NALM6 (cell line): Measurements from ENCODE around the gene PRKCB.

- PRO-cap, result bidirectional peak, plus-strand start at chr16:22437028, minus-strand start at chr16:22437183; bidirectional peak, plus-strand start at chr16:22437583, minus-strand start at chr16:22437478
Observed at GRCh38 chr16:22436795-22437774, 62.7 kb upstream of the CDR2 start.

GRCh38 chr16:23139829-23140621, 9.2 kb downstream of the USP31 start:
- PRO-cap, result no peak

DNA sequence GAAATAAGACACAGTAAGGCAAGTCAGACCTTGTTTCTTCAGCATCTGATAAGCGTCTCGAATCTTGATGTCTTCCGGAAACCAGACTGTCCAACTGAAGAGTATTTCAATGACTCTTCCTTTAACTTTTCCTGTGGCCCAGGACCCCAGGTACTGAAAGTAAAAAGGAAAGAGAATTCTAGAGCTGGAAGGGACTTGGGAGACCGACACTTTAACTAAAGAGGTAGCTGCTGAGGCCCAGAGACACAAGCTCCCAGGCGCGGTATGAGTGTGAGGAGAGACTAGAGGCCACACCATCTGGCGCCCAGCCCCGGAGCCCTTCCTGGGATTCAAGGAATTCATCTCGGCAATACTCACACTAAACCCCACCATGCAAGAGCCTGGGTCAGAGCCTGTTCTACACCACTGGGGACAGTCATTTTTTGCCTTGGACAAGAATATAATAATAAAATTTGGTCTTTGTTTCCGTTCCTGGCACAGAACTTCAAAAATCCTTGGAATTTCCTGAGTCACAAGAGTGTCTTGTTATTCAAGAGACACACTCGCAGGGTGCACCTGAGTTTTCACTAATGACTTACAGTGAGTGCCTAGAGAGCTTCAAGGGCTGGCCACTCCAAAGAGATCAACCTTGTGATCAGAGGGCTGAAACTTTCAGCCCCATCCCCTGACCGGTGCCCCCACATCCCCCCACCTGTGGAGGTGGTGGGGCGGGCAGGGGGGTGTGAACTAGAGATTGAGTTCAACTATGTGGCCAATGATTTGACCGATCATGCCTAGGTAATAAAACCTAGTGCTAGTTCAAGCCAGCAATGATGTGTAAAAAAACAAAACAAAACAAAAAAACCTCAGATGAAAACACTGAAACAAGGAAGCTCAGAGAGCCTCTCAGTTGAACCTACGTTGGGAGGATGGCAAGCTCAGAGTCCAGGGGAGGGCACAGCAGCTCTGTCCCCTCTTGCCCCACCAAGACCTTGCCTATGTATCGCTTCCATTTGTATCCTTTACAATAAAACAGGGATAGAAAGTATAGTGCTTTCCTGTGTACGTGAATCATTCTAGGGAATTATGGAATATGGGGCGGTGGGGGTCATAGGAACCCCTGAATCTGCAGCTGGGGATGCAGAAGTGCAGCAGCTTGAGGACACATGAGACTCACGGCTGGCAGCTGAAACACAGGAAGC, 18.3 kb downstream of the GGA2 start:
- PRO-cap, result no peak

DNA sequence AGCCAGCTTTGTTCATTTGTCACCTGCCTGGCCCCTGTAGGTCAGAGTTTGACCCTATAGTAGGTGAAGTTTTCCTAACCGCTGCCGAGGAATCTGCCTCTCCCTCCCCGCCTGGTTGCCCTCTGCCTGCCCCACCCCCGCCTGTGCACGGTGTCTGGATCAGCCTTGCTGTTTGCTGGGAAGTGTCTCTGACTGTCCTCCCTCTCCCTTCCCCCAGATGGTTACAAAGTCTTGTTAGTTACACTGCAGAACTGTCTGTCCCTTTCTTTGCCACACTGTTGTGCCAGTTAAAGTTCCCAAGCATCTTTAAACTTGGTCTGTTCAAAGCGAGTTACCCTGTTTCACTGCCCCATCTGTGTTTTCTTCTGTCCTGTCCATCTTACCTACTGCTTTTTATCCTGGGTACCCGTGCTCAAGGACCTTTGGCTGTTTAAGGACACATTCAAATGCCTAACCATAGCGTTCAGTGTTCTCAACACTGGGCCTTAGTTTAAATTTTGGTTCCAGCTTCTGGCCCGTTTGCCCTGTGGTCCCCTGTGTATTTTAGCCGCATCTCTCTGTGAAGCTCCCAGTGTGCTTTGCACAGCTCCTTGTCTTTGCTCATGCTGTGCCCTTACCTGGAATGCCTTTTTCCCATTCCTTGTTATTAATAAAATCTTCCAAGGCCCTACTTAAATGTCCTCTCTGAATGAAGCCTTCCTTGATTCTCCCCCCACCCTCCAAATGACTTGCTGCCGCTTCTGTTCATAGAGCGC, 5.9 kb downstream of the UBFD1 start:
- PRO-cap, result no peak

- PRO-cap, result no peak
Observed at GRCh38 chr16:23634929-23635530, 6.1 kb downstream of the PALB2 start.

DNA sequence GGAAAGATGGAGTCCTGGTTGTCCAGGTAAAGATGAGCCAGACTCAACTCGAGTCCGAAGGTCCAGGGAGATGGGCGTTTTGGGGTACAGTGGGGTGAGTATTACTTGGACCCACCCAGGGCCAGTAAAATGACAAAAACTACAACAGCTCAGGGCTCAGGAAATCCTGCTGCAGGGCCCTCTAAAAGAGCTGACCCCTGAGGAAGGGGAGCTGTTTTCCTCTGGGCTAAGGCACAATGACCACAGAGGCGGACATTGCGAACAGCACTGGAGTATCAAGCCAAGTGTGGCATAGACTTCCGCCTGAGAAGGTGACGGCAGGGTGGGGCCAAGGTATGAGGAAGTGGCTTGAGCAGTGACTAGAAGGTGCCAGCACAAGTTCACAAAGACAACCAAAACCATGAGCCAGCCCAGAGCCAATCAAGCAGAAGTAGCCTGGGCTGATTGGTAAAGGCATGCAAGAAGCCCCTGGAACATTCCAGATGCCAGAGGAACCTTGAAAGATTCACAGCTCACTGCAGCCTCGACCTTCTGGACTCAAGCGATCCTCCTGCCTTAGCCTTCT, 14.0 kb downstream of the ERN2 start:
- PRO-cap, result no peak

GRCh38 chr16:23835297-23836402, at the start of gene PRKCB:
Gene PRKCB (plus strand): TSS chr16:23835983.
- PRO-cap, result no peak

DNA sequence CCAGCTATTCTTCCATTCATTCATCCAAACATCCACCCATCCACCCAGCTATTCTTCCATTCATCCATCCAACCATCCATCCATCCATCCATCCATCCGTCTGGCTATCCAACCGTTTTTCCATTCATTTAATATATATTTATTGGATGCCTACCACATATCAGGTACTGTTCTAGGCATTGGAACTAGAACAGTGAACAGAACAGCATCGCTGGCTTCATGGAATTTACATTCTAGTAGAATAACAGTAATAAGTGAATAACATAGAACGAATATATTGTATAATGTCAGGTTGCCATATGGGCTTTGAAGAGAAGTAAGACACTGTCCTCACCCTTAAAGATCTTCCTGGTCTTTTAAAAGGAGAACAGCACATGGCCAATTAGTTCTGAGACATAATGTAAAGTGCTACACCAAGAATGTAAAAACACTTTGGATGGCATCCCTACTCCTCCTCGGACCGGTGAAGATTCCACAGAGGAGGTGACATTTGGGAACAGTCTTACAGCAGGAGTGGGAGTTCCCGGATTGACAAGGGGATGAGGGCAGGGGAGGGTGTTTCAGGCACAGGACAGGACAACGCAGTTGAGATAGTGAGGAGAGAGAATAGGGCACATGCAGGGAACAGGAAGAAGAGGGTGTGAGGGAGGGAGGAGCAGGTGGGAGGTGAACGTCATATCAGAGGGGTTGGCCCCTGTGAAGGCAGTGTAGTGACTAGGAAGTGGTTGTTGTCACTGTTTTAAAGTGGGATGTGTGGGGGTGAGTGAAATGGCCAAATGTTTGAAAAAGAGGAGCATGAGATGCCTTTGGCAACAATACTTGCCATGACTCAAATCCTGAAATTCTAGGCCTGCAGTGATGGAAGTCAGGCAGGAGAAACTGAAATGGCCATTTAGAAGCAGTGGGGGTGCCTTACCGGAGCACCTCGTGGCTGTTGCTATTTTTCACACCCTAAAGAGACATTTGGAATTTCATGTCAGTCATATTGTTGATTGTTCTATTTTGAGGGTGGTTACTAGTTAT, 12.0 kb downstream of the PRKCB start:
- PRO-cap, result no peak

DNA sequence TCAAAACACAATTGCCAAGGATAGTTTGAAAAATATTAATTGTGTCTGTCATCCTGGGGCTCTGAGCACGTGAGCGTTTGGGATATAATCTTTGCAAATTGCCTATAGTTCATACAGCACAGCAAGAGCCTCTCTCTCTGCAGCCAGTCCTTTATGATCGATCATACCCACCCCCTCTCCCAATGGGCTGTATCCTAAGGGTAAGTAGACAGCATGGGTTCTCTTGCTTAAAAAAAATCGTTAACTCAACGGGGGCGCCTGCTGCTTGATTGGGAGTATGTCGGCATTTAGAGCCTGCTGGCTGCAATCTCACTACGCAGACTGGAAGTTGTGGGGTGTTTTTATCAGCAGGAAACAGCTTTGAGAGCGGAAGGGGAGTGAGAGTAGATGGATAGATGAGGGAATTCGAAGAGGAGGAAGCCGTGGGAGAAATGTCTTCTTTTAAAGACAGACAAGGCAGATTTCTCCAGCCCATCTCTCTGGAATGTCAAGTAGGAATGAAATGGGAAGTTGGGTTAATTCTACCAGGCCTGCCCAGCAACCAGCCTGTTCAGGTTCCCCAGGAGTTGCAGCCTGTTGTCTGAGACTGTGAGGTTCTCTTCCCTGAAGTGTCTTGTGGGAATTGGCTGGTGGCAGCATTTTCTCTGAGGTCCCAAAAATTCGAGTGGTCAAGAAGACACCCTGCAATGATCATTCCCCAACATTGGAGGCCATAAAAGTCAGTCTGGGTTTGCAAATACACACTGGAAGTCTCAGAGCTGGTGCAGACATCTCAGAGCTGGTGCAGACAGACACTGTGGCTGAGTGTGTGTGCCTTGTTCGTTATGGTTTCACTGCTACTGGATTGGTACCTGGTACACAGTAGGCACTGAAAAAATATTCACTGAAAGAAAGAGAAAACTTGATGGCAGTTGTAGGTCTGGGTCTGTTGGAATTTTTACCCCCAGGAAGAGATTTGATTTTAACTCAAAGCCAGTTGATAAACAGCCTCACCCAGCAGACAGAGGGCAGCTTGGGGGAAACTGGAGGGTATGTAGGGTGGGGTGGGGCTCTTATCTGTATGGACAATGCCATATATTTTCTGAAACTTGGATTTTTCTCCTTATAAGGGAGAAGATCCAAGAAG, 65.7 kb downstream of the PRKCB start:
- PRO-cap, result no peak

- PRO-cap, result no peak
Observed at GRCh38 chr16:24419760-24420273, 119.5 kb upstream of the RBBP6 start.

DNA sequence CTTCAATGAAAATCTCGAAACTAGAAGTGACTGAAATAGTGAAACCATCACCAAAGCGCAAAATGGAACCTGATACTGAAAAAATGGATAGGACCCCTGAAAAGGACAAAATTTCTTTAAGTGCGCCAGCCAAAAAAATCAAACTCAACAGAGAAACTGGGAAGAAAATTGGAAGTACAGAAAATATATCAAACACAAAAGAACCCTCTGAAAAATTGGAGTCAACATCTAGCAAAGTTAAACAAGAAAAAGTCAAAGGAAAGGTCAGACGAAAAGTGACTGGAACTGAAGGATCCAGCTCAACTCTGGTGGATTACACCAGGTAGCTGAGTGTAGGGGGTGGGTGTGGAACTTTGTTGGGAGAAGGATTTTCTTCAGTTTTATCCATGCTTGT, 30.8 kb downstream of the RBBP6 start:
- PRO-cap, result no peak

DNA sequence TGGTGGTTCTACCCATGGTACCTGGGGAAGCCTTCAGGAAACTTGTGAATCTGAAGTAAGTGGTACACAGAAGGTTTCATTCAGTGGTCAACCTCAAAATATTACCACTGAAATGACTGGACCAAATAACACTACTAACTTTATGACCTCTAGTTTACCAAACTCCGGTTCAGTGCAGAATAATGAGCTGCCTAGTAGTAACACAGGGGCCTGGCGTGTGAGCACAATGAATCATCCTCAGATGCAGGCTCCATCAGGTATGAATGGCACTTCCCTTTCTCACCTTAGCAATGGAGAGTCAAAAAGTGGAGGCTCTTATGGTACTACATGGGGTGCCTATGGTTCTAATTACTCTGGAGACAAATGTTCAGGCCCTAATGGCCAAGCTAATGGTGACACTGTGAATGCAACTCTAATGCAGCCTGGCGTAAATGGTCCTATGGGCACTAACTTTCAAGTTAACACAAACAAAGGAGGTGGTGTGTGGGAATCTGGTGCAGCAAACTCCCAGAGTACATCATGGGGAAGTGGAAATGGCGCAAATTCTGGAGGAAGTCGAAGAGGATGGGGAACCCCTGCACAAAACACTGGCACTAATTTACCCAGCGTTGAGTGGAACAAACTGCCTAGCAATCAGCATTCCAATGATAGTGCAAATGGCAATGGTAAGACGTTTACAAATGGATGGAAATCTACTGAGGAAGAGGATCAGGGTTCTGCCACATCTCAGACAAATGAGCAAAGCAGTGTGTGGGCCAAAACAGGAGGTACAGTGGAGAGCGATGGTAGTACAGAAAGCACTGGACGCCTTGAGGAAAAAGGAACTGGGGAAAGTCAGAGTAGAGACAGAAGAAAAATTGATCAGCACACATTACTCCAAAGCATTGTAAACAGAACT, 55.6 kb upstream of the SLC5A11 start:
- PRO-cap, result no peak

DNA sequence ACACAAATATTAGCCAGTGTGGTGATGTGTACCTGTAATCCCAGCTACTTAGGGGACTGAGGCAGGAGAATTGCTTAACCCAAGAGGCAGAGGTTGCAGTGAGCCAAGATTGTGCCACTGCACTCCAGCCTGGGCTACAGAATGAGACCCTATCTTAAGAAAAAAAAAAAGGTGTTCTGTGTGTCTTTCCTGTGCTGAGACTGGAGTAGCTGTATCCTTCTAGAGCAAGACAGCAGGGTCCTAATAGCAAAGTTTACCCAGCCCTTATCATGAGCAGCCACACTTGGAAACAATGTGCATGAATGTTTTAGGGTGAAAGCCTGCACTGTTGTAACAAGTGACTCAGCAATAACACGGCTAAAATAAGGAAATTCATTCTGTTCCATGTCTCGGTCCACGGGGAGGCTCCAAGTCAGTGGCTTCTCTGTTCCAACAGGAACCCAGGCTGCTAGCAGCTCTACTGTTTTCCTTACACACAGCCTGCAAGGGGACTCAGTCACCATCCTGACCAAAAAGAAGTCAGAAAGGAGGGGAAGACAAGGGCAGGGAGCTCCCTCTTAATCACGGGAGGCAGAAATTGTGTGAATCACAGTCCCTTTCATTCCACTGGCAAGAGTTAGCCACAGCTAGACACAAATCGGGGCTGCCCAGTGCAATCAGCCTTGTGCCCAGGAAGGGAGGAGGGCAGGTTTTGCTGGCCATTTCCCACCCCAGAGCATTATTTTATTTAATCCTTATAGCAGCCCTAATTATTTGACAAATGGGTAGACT, 7.0 kb upstream of the SLC5A11 start:
- PRO-cap, result no peak

GRCh38 chr16:24986370-24987537, 28.4 kb downstream of the ARHGAP17 start:
- PRO-cap, result no peak

DNA sequence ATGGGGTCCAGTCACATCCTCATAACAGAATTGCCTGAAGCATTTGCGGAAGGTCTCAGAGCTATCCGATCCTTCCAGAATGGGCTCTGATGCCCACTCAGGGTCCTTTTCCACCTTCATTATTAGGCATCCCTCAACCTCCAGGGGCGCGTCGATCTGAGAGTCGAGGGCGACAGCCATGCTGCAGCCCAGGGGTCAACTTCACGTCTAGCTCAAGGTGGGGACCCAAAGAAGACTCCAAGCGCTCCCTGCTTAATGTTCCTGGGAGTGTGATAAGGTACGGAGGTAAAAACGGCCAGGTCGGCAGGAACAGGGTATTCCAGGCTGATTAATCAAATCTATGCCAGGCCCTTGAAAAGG, 717 bp downstream of the ZKSCAN2 start:
- PRO-cap, result no peak

DNA sequence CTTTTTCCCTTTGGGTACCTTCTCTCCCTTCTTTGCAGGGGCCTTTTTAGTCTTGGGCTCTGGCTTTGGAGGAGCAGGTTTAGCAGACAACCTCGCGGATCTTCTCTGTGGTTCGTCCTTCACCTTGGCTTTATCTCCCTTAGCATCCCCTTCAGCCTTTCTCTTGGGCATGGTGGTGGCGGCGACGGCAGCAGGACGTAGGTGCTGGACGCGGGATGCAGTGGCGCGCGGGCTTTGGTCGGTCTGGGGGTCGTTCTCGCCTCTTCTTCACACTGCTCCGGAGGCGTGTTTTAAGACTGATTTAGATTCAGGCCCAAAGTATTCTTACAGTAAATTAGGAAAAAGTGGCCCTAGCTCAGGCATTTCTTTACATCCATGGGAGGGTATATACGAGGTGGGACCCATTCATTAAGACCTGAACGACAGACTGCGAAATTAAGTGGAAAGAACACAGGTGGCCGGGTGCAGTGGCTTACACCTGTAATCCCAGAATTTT, 340.9 kb downstream of the HS3ST4 start:
- PRO-cap, result no peak

GRCh38 chr16:26614390-26614788, 452.3 kb upstream of the C16orf82 start:
- PRO-cap, result bidirectional peak, plus-strand start at chr16:26614646, minus-strand start at chr16:26614511

- PRO-cap, result unidirectional peak, minus-strand start at chr16:27173925; bidirectional peak, plus-strand start at chr16:27174366, minus-strand start at chr16:27174322
Observed at GRCh38 chr16:27173828-27174654, 29.3 kb upstream of the KDM8 start.

DNA sequence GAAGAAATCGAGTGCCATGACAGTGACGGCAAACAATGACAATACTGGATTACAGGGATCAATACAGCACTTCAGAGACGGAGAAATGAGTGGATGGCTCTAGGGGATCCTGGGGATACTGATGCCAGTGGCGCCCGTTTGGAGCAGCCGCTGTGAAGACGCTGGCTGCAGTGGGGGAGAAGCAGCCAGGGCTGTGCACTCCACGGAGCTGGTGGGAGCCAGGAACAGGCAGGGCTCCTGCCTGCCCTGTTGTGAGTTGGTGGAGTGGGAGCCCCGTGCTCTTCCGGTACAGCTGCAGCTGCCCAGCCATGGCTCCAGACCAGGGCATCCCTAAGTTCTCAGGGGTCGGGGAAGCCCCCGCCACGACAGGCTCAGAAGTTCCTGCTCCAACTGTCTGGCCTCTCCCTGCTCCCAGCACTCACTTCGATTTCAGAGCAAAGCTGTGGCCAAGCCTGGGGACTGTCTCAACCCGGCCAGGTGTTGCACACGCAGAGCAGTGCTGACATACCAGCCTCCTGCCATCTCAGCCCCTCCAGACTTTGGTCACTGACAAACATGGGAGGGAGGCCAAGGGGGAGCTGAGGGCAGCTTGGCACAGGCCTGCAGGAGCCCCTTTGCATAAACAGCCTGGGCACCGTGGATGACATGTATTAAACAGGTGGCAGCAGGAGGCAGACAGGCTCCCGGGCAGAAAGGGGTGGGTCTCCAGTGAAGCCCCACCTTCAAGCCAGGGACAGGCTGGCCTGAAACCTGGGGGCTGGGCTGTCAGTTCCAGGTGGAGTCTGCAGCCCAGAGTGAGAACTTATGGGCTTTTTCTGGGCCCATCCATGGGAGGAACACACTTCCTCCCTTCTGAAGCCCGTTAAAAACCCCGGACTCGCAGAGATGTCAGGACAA, 13.9 kb upstream of the KDM8 start:
- PRO-cap, result unidirectional peak, minus-strand start at position 652 of the sequence

DNA sequence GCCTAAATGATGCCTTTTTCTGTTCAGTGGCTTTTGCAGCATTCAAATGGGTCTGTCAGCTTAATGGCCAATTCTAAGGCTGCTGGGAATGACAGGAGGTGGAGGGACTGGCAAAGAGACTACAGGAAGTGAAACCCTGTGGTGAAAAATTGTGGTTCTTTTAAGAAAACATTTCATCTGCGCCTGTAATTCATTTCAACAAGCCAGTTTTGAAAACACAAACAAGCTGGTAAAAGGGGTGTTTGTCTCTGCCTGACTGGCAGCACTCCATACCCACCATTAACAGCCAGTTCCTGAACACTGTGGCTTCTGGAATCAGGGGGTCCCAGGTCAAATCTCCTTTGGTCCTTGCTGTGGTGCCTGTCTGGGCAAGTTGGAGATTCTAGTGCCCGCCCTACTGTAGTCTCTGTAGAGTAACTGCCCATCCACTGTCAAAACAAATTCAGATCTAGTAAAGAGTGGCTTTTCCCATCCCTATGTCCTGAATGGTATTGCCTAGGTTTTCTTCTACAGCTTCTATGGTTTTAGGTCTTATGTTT, 3.5 kb upstream of the KDM8 start:
- PRO-cap, result bidirectional peak, plus-strand start at position 279 of the sequence, minus-strand start at position 84 of the sequence